Mesenchymal stem cell of Wharton's jelly (primary cell): ENCODE measurements around a stretch of chr4.

GRCh38 chr4:148444326-148445219, 2.4 kb upstream of the NR3C2 start:
- CAGE, long polyA plus RNA, result no peak

GRCh38 chr4:148680298-148681013, 238.2 kb upstream of the NR3C2 start:
- CAGE, long polyA plus RNA, result no peak

GRCh38 chr4:148782191-148782650, 340.0 kb upstream of the NR3C2 start:
- CAGE, long polyA plus RNA, result no peak

GRCh38 chr4:149997952-149998492, 80.2 kb upstream of the DCLK2 start:
- CAGE, long polyA plus RNA, result no peak

DNA sequence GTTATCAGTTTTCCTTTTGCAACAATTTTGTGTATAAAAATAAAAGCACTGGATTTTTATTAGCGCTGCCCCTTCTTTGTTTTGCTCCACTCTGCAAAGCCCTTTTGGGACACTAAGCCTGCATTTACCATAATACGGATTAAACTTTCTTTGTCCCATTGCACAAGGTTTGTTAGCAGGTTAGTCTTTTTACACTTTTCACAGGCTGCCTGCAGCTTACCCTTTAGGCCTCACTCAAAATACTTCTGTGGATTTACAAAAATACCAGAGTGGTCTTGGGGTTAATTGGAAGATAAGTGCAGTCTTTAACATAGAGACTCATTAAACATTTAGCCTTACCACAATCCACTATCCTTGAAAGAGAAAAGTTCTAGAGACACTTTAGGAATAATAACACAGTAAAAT, 35.6 kb upstream of the MAB21L2 start:
- CAGE, long polyA plus RNA, result no peak

GRCh38 chr4:150759230-150759848, 177.4 kb downstream of the MAB21L2 start:
- CAGE, long polyA plus RNA, result no peak

GRCh38 chr4:151195746-151196332, 81.1 kb upstream of the PRSS48 start:
- CAGE, long polyA plus RNA, result no peak

GRCh38 chr4:151199563-151200072, 77.3 kb upstream of the PRSS48 start:
- CAGE, long polyA plus RNA, result no peak

DNA sequence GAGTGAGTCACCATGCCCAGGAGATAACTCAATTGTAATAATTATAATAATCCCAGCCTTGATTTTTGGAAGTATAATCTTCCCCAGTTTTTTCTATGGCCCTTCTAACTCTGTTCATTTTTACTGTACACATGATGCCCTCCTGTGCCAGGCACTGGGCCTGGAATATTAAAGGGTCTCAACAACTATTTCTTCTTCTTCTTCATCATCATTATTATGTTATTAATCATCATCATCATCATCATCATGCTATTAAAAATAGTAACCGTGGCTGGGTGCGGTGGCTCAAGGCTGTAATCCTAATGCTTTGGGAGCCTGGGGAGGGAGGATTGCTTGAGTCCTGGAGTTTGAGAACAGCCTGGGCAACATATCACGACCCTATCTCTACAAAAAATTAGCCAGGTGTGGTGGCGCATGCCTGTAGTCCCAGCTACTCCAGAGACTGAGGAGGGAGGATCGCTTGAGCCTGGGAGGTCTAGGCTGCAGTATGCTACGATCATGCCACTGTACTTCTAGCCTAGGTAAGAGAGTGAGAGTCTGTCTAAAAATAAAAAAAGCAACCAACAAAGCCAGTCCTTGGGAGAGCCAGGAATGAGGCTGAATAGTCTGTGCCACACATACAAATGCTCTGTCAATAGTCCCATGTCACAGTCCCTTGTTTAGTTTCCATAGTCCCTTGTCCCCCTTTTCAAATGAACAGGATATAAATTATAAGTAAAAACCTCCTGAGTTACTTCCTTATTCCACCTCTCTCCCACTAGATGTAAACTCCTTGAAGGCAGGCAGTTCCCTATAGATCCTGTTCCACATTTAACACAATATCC, 19.4 kb upstream of the PRSS48 start:
- CAGE, long polyA plus RNA, result no peak

- CAGE, long polyA plus RNA, result no peak
Measured at GRCh38 chr4:151331535-151332098, 6.2 kb upstream of the SH3D19 start.

GRCh38 chr4:151659632-151659931, 101.2 kb downstream of the GATB start:
- CAGE, long polyA plus RNA, result no peak

- CAGE, long polyA plus RNA, result no peak
Measured at GRCh38 chr4:151691507-151692258, 69.1 kb downstream of the GATB start.

GRCh38 chr4:151760281-151760878, 427 bp downstream of the GATB start:
- CAGE, long polyA plus RNA, result no peak

GRCh38 chr4:151991335-151992181, 230.8 kb upstream of the GATB start:
- CAGE, long polyA plus RNA, result no peak

DNA sequence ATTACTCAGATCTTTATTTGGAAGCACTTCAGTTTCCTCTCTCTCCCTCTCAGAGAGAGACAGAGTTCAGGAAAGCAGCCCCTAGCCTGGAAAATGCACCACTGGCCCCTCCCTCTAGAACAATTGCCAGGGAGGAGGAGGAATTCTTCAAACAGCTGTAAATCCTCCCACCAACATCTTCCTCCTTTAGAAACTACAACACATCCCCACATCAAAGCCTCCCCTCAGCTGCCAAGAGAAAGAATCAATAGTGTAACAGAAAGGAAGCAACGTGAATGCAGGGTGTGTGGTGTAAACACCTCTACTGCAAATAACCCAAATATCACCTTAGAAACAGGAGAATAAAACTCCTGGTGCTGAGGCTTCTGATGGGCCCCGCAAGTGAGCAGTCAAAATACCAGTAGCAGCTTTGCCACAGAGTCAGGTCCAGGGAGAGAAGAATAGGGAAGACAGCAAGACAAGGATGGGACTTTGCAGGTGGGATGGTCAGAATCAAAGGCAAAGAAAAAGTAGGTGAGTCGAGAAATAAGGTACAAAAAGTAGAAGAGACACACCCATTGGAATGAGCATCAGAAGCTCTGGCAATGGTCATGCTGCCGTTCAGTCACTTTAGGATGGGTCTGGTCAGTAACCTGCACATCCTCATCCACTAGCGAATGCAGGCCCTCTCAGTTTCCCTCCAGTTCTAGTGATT, 250.0 kb upstream of the GATB start:
- CAGE, long polyA plus RNA, result no peak

- CAGE, long polyA plus RNA, result no peak
Measured at GRCh38 chr4:152038288-152038787, 277.5 kb upstream of the GATB start.

DNA sequence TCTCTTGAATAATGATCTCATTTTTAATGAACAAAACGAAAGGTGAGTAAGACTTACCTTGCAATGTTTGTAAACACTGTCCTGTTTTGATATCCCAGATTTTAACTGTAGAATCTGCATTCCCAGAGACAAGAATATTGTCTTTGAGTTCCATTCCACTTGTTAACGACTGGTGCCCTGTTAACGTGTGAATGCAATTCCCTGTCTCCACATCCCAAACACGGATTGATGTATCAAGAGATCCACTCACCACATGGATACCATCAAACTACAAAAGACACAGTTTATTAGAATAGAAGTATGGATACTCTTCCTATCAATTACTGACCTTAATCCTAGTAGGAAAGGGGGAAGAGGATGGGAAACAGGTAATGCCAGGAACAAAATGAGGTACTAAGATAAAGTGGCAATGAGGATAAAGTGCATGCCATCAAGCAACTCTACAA, 211.7 kb downstream of the FBXW7 start:
- CAGE, long polyA plus RNA, result no peak

- CAGE, long polyA plus RNA, result no peak
Measured at GRCh38 chr4:152524023-152524834, 11.7 kb downstream of the FBXW7 start.

- CAGE, long polyA plus RNA, result no peak
Measured at GRCh38 chr4:152535694-152535946, 272 bp downstream of the FBXW7 start.

DNA sequence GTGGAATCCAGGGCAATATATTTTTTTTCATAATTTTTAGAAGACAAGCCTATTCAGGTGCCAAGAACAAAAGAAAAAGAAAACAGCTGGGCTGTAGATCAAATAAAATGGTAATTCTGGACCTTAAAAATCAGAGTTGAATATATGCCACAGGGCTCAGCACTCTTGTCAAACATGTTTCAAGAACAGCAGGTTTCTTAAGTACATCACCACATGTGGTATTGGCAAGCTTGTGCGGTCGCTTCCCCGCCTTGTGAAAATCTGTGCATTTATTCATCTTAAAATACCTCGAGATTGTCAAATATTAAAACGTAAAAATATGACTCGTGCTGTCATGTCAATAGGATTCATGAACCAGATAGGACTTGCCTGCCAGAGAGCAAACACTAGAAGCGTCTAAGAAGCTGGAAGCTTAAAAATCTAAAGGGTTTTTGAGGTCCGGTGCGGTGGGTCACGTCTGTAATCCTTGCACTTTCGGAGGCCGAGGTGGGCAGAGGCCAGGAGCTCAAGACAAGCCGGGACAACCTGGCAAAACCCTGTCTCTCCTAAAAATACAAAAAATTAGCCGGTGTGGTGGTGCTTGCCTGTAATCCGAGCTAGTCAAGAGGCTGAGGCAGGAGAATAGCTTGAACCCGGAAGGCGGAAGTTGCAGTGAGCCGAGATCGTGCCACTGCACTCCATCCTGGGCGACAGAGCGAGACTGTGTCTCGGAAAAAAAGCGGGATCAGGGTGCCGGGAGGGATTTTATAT, 40.1 kb upstream of the TMEM154 start:
- CAGE, long polyA plus RNA, result no peak